Breast (tissue), 4 donors: ENCODE data around the genes CDK7, CCDC125, GTF2H2 and FCHO2.

DNA sequence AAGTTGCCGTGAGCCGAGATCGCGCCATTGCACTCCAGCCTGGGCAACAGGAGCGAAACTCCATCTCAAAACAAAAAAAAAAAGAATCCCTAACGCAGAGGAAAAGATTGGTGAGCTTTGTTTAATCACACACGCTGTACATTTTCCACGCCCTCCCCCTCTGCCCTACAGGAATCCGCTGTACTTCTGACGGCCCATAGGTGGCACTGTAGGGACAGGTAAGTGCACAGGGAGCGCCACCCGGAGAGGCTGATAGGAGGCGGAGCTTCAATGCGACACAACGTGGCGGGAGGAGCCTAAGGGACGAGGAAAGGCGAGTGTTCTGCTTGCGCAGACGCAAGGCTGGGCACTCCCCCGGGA, 217 bp upstream of the SLC30A5 start:
- PRO-cap, 3 experiments = peak in 1 of 3 experiments; most common minus-strand start position 208 of the sequence (in 1)
- RRBS = under 1% methylated on average over 6 of the region's 21 CpGs

DNA sequence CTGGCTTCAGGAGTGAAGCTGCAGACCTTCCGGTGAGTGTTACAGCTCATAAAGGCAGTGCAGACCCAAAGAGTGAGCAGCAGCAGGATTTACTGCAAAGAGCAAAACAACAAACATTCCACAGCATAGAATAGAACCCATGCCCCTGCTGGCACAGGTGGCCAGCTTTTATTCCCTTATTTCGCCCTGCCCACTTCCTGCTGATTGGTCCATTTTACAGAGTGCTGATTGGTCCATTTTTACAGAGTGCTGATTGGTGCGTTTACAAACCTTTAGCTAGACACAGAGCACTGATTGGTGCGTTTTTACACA, 7.5 kb upstream of the CENPH start:
- PRO-cap, 3 experiments = no peak in any of the 3 experiments
- RRBS = no CpG with 5 or more reads among the region's 4 CpGs

- PRO-cap, 3 experiments = peak in 3 of 3 experiments; most common plus-strand start chr5:69234943 (in 2); most common minus-strand start chr5:69234785 (in 3)
- RRBS = 1% methylated on average over 8 of the region's 61 CpGs
These were observed at the start of gene CDK7 for GRCh38 chr5:69234180-69235656. Gene CDK7 (plus strand): TSS chr5:69234886.

DNA sequence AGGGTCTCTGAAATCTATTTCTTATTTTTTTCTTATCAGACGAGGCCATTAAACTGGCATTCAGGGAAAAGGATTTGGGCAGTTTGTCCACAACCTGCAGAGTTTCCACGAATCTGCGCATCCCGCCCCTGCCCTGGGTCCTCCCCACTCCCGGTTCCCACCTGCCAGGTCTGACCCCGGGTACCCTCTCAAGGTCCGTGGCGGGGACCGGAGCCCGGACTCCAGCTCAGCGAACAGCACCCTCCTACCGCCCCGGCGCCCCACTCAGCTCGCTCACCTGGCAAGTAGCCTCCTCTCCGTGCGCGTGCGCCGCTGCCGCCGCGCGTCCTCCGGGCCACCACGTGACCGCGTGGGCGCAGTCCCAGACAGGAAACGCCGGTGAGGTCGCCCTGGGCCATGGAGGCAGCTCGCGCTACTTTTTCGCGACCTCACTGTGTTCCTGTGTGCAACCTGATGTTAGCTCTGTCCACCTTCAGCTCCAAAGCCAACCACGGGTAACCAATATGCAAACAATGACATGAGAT, at the start of gene CCDC125:
TSS of gene CCDC125 (minus strand) at position 314 of the 524 bp plus-strand sequence.
- PRO-cap, 3 experiments = peak in 3 of 3 experiments; most common plus-strand start position 371 of the sequence (in 2); most common minus-strand start position 266 of the sequence (in 3)
- RRBS = 3% methylated on average over 21 of the region's 37 CpGs

GRCh38 chr5:69333679-69334002, 1.0 kb upstream of the CCDC125 start:
- PRO-cap, 3 experiments = peak in 3 of 3 experiments; most common plus-strand start chr5:69333870 (in 3)
- RRBS = no CpG with 5 or more reads among the region's 18 CpGs

DNA sequence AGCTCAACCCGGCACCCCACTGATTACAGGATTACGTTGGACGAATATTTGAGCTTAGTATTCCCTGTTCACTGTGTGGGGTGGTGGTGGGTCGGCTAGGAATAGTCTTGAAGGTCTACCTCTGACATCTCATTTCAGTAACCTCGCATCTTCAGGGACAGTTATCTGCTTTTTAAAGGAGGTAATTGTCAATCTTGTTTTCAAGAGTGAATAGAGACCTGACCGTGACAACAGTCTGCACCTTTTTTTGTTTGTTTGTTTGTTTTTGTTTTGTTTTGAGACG, 427 bp downstream of the RAD17 start:
- PRO-cap, 3 experiments = no peak in any of the 3 experiments
- RRBS = no CpG with 5 or more reads among the region's 7 CpGs

- PRO-cap, 3 experiments = no peak in any of the 3 experiments
- RRBS = no CpG with 5 or more reads among the region's 1 CpG
These were observed 4.6 kb upstream of the MARVELD2 start for GRCh38 chr5:69410372-69410617.

DNA sequence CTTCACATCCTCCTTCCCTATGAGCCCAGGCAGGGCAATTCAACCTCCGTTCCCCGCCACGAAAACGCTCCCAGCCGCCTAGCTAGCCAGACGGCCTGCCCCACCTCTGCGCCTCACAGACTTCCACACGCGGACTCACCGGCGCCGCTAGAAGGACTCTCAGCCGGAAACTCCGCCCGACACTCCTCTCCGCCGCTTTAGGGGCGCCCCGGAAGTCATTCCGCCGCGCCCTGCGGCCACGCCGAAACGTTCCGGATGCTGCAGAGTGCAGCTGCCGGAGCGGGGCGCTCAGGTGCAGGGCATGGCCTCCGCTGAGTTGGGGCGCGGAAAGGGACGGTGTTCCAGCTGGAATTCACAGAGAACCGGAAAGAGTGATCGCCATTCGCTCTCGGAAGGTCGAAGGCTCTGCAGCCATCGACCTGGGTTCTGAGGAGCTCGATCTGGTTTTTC, at the start of gene GTF2H2:
TSS of gene GTF2H2 (minus strand) at position 161 of the 450 bp plus-strand sequence.
- PRO-cap, 3 experiments = no peak in any of the 3 experiments
- RRBS = no CpG with 5 or more reads among the region's 41 CpGs

- PRO-cap, 3 experiments = no peak in any of the 3 experiments
- RRBS = no CpG with 5 or more reads among the region's 2 CpGs
These were observed 168.6 kb downstream of the CARTPT start for GRCh38 chr5:71887561-71888136.

DNA sequence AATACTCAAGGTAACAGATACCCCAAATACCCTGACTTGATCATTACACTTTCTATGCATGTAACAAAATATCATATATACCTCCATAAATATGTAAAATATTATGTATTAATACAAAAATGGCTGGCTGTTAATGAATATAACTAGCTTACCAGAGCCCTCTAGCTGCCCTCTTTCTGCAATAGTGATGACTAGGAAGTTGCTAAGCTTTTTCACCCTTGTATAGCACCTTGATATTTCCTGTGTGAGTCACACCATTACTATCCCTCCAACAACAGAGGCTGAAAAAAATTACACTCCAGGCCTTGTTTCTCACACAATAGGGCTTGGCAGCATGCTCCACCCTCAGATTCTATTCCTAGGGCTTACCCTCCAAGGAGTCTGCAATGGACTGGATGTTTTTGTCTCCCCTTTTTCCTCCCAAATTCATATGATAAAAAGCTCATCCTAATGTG, 184.8 kb upstream of the MAP1B start:
- PRO-cap, 3 experiments = no peak in any of the 3 experiments

- PRO-cap, 3 experiments = no peak in any of the 3 experiments
- RRBS = no CpG with 5 or more reads among the region's 7 CpGs
These were observed 92.3 kb upstream of the MAP1B start for GRCh38 chr5:72014964-72015467.

GRCh38 chr5:72171609-72172227, 64.4 kb downstream of the MAP1B start:
- PRO-cap, 3 experiments = no peak in any of the 3 experiments
- RRBS = no CpG with 5 or more reads among the region's 7 CpGs

DNA sequence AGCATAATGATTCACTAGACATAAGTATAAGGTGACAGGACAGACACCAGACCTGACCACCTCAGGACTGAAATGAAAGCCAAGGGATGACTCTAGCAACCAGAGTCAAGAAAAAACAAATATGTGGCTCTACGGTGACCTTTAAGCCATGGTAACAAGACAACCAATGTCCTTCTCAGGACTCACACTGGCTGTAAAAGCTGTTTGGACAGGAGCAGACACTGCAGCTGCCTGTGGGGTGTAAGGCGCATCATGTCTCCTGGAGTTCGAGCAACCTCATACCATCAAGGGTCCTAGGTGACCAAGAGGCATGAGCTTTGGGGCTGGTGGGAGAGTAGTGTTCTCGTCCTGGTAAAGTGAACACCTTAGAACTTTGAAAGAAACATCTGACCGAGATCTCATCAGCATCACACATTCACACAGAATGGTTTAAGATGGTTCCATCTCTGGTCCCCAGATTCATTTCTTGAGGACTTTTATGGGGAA, 94.8 kb downstream of the MRPS27 start:
- PRO-cap, 3 experiments = no peak in any of the 3 experiments
- RRBS = no CpG with 5 or more reads among the region's 5 CpGs

DNA sequence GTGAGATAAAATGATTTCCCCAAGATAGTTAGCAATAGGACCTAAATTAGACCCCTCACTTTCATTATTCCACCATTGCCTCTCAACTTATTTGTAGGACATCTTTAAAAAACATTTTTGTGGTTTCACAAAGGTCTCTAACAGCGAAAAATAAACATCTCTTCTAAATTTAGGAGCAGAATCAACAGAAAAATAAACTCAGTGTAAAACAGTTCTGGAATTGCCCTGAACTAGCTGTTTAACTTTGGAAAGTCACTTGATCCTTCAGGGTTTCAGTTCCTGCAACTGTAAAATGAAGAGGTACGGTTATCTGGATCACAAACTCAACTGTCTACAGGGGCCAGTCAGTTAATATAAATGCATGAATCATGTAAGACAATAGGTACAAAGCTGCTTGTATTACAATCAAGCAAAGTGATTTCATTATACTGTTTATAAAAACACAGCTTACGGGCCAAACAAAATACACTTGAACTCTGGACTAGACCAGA, 73.2 kb downstream of the MRPS27 start:
- PRO-cap, 3 experiments = no peak in any of the 3 experiments
- RRBS = no CpG with 5 or more reads among the region's 3 CpGs

DNA sequence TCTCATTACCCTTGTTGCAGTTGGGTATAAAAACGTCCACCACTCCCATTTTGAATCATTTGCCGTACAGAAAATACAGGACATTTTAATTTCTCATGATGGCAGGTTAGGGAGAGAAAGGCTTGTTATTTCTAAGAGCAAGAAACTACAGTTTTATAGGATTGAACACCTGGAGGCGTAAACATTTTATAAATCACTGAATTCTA, 699 bp upstream of the TNPO1 start:
- PRO-cap, 3 experiments = peak in 2 of 3 experiments; most common plus-strand start position 55 of the sequence (in 1)
- RRBS = no CpG with 5 or more reads among the region's 3 CpGs

DNA sequence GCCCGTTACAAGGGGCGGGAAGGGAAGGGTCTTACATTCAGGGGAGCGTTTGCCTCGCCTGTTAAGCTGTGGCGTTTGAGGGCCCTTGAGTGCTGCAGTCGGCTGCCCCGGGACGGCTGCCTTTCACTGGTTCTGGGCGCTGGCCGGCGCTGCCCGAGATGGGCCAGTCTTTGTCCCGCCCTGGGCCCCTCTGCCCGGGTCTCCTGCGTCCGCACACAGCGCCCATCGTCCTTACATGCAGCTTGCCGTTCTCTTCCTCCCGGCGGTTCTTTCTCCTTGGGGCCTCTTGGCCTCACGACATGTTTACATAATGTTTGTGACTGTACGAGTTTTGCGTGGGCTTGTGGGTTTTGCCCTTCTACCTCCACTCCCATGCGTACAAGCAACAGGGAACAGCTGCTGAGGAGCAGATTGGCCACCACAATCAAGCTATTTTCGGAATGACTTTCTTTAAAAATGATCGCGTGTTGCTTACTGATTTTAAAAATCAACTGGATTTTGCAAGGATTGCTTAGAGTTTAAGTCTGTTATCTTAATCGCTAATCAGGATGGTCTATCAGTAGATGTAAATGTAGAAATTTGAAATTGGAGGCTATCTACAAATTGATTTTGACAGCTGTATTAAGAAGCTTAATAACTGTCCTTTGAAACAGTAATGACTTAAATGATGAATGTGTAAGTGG, 695 bp downstream of the TNPO1 start:
- PRO-cap, 3 experiments = peak in 3 of 3 experiments; most common plus-strand start position 126 of the sequence (in 2); most common minus-strand start position 278 of the sequence (in 3)
- RRBS = 2% methylated on average over 14 of the region's 29 CpGs

DNA sequence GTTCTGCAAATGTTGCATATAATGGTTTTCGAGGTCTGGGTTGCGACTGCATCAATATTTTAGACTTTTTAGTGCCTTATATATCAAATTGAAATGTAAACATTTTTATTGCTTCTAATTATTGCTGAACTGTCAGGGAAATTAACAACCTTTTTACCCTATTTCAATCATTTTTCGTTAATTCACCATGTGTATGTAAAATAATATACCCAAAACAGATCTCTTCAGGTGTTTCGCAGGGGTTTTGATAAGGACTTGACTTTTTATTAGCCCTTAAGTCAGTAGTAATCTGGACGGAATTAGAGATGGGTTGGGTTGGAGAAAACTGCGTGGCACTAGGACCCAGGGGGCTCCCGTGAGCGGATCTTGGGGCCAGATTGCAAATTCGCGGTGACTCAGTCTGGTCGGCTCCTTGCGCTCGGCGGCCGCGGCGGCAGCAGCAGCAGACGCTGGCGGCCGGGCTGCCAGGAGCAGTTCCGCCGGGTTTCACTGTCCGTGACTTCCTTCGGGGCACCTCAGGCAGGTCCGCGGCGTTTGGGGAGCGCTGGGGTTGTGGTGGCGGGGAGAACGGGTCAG, 31.4 kb downstream of the TNPO1 start:
- PRO-cap, 3 experiments = peak in 3 of 3 experiments; most common plus-strand start position 451 of the sequence (in 2)
- RRBS = no CpG with 5 or more reads among the region's 30 CpGs

DNA sequence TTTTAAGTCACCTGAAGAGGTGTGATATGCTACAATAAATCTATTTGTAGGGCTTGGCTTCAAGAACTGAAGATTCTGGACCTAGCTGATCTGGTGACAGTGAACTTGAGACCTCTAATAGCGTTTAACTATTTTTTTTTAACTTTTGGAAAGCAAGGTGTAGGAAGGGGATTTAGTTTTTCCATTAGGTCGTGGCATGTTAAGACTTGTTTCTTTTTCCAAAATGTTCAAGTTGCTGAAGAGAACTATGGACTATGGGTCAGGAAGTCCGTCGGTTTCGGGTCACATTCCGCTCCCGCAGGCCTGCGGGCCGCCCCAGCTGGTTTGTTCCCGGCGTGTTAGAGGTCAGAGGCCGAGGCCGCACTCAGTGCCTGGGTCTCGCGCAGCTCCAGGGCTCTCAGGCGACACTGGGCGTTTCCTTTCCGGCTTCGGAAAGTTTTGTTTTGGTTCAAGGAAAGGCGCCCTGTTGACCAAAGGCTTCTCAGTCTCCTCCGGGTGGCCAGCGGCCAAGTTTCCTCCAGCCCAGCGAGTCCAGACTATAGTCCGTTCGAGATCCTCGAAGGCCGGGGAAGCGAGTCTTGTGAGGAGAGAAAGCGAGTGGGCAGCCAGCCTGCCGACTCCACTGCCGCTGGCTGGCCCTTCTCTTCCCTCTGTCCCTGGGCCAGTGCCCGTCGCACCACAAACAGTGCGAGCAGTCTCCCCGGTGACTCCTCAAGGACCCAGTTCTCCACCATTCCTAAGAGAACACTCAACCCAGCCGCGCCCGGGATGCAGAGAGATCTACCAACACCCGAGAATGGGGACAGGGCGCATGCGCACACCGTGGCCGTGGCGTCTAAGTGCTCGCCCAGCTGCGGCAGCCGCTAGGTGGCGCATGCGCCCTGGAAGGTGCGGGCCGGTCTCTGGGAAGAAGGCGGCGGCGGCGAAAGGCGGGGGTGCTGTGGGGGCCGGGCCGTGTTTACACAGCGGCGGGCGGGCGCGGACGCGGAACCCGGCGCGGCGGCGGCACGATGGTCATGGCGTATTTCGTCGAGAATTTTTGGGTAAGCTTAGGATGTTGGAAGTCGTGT, at the start of gene FCHO2:
TSS of gene FCHO2 (plus strand) at position 955 of the 1,070 bp plus-strand sequence.
- PRO-cap, 3 experiments = peak in 3 of 3 experiments; most common plus-strand start position 433 of the sequence (in 1); most common minus-strand start position 798 of the sequence (in 3)
- RRBS = 3% methylated on average over 37 of the region's 75 CpGs

- PRO-cap, 3 experiments = no peak in any of the 3 experiments
- RRBS = no CpG with 5 or more reads among the region's 6 CpGs
These were observed 52.1 kb downstream of the FCHO2 start for GRCh38 chr5:73007729-73008630.

DNA sequence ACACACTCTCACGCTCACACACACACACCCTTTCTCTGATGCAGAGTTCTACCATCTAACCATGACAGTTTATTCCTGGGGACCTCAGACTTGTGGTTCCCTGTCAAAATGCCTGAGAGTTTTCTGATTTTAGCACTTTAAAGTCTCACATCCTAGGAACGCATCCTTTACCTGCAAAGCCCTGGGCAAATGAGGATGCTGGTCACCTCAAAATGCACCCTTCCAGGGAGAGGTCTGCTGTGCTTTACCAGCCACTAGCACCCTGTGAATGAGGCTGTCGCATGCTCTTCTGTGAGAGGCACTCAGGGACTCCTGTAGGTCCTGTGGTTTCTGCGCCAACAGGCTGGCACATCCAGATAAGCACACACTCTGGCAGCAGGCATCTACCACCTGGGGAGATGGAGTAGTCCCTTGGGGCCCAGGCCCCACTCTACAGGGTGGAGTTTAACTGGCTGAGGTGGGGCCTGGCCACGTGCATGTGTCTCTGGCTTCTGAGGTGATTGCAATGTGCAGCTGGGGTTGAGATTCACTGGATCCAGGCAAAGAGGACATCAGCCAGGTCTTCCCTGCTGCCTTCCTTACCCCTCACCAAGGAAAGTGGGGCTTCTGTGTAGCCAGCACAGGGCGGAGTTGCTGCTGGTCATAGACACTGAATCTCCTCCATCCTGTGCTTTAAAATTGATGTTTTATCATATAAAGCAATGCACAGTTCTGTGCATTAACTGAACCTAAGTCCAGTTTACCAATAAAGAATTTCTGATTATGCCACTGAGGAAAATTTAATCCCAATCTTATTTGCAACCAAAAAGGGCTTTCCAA, 32.3 kb downstream of the TMEM174 start:
- PRO-cap, 3 experiments = no peak in any of the 3 experiments
- RRBS = no CpG with 5 or more reads among the region's 6 CpGs